HGPS cell (cell line): ENCODE results near the genes TRMT2A and HIC2.

GRCh38 chr22:19958431-19958914, 16.9 kb upstream of the TXNRD2 start:
- RRBS: no CpG with 5 or more reads among the region's 10 CpGs

GRCh38 chr22:19960655-19961987, 19.5 kb upstream of the TXNRD2 start:
- RRBS: 91% methylated on average over 4 of the region's 20 CpGs

DNA sequence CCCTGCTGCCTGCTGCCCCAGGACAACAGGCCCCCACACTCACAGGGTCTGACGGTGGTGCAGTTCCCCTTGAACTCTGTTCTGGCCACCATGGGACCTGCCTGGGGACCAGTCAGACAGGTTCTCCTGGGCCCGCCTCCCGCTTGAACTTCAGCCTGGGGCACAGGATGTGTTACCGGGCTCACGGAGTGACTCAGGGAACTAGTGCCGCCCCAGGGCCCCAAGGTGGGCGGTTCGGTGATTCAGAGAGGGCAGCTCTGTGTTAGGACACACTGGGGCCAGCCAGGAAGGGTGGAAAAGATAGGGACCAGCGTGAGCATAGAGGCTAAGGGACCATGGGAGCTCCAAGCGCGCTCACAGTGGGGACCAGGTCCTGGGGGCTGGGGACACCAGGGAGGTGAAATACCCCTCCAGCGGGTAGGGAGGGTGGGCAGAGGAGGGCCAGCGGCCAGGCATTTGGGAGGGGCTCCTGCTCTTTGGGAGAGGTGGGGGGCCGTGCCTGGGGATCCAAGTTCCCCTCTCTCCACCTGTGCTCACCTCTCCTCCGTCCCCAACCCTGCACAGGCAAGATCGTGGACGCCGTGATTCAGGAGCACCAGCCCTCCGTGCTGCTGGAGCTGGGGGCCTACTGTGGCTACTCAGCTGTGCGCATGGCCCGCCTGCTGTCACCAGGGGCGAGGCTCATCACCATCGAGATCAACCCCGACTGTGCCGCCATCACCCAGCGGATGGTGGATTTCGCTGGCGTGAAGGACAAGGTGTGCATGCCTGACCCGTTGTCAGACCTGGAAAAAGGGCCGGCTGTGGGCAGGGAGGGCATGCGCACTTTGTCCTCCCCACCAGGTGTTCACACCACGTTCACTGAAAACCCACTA, 21.6 kb upstream of the TXNRD2 start:
- RRBS: no CpG with 5 or more reads among the region's 32 CpGs

DNA sequence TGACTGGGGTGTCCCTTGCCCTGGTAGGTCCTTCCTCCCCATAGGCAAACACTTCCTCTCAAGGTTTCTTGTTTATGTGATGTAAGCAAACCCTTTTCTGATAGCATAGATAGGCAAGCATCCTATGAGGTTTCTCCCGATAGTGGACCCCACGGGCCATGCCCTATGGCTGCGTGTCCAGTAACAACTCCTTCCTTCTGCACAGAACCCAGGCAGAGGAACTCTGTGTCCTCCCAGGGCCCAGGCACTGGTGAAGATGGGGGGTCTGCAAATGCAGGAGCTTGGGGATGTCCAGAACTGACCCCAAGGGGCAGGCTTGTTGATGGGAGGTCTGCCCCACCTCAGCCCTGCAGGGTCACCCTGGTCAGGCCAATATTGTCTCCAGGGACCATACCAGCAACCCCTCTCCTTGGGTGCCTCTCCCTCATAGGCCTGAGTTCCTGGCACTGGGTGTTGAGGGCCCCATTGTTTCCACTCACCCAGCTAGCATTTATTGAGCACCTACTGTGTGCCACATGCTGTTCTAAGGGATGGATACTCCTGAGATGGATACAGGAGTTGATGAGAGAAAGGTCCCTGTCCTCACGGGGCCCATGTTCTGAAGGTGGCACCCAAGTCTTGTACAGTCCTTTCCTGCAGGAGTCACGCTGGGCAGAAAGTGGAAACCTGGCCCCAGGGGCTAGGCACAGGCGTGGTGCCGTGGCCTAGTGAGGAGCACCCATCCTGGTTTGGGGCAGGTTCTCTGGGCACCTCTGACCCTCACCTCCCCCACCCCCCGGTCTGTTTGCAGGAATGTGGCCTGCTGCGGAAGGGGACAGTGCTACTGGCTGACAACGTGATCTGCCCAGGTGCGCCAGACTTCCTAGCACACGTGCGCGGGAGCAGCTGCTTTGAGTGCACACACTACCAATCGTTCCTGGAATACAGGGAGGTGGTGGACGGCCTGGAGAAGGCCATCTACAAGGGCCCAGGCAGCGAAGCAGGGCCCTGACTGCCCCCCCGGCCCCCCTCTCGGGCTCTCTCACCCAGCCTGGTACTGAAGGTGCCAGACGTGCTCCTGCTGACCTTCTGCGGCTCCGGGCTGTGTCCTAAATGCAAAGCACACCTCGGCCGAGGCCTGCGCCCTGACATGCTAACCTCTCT, 26.5 kb upstream of the TXNRD2 start:
- RRBS: 75% methylated on average over 5 of the region's 25 CpGs

DNA sequence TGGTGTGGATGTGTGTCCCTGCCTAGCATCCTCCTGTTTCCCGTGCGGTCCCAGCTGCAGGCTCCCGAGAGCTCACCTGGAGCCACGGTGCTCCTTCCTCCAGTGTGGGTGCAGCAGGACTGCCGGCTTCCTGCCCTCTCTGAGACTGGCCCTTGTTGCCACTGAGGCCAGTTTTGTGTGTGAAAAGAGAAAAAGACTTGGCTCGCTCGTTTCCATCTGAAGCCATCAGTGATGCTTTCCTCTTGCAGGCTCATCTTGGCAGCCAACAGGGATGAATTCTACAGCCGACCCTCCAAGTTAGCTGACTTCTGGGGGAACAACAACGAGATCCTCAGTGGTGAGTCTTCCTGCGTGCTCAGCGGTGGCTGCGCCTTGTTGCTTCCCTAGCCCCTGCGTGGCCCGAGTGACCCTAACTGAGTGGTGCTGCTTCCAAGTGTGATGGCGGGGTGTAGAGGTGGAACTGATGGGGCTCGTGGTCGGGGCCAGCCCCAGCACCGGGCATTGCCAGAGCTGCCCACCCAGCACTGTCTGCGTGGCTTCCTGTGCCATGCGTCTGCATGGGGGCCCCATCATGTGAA, 22.3 kb downstream of the TANGO2 start:
- RRBS: no CpG with 5 or more reads among the region's 20 CpGs

- RRBS: no CpG with 5 or more reads among the region's 21 CpGs
Measured at GRCh38 chr22:20113129-20113854, 2.6 kb upstream of the RANBP1 start.

DNA sequence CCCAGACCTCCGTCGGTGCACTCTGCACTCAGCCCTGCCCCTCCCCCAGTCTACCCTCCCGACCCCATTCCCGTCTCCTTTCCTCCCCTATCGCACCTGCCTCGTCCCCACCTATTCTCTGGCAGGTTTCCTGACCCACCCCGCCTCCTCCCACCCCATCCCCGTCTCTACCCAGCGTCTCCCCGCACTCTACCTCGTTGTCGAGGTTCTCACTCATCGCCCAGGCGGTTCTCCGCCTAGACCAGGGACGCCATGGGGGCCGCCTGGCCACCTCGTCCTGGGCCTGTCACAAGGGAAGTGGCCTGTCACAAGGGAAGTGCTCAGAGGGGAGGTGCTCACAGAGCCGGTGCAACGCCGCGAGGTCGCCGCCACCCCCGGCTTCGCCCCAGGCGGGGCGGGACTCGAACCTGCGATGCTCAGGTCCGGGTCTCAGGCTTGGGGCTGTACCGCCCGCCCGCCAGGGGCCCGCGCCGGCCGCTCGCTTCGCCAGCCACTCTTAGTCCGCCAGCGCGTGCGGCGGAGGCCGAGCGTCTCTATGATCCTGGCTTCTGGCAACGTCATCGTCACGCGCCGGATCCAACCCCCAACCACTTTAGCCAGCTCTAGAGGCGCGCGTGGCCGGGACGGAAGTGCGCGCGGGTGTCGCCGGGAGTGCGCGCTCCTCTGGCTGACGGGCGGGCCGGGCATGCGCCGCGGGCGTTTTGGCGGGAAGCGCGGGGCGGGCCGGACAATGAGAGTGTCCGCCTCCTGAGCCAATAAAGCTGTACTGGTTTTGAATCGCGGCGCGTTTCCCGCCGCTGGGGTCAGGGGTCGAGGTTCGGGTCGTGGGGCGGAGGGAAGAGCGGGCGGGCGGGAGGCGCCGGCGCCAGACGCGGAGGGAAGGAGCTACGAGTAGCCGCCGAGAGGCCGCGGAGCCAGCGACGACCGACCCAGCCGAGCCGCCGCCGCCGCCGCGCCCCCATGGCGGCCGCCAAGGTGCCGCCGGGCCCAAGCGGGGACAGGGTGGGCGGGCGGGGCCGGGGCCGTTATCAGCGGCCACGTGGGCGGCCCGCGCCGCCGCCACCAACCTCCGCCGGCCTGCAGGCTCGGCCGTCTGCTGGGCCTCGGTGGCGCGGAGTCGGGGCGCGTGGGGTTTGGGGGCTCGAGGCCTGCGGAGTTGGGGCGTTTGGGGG, at the start of gene TRMT2A:
Gene TRMT2A (minus strand): TSS at position 537 of the 1,172 bp plus-strand sequence.
- RRBS: 1% methylated on average over 50 of the region's 139 CpGs

DNA sequence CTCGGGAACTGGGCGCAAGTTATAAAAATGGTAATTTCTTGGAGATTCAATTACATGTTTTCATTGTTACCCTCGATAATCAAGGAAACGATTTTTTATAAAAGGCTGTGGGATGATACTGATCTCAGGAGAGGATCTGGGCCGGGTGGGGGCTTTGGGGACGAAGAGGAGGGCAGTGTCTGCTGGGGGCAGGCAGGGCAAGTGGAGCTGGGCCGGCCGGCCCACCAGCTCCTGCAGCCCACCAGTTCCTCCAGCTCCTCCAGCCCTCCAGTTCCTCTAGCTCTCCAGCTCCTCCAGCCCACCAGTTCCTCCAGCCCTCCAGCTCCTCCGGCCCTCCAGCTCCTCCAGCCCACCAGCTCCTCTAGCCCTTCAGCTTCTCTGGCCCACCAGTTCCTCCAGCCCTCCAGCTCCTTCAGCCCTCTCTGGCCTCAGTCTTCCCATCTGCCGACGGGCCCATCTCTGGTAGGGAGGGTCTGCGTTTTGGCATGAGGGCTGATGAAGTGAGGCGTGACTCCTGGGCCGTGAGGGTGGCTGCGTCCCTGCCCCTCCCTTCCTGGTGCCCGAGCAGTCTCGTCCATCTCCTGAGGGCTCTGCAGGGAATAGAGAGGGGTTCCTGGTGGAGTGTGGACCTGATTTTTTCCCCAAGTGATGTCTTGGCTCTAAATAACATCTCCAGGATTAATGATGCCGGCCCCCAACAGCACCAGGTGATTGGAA, 9.2 kb upstream of the CCDC188 start:
- RRBS: 35% methylated on average over 3 of the region's 18 CpGs

- RRBS: 3% methylated on average over 11 of the region's 92 CpGs
Measured at GRCh38 chr22:20299363-20300203, 20.3 kb downstream of the DGCR6L start.

- RRBS: no CpG with 5 or more reads among the region's 13 CpGs
Measured at GRCh38 chr22:20555060-20555826, 47.8 kb downstream of the MED15 start.

DNA sequence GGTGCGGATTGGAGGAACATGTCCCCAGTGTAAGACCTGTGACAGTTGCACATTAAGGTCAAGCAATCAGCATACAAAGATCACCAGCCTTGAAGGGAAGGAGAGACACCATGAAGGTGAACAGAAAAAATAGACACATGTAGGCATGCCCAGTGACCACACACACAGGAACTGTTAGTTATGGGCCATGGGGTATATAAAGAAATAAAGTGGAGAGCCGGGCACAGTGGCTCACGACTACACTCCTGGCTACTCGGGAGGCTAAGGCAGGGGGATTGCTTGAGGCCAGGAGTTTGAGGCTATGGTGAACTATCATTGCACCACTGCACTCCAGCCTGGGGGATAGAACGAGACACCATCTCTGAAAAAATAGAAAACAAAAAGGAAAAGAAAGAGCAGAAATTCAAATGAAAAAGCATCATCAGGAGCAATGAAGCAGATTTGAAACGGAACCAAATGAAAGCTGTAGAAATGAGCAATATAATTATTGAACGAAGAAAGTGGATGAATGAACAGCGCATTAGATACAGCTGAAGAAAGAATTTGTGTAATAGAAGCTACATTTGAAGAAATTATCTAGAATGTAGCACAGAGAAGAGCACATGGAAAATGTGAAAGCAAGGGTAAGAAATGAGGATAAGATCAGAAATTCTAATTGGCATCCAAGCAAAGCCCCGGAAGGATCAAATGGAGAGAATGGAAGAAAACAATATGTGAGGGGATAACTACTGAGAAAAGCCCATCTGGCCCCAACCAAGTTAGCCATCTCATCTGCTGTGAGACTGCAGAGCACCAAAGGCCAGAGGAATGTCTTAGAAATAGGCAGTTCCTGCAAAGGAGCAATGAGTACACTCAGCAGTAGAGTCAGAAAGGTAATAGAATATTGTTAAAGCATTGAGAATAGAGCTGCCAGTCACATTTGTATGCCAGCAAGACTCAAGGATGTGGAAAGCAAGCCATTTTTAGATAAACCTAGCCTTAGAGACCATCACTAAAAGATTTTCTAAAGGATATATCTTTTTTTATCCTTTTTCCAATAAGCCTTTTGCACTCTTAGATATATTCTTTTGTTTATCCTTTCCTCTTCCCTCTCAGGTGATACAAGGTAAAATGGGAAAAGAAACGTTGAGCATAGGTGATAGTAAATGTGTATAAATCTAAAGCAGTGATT, 51.8 kb downstream of the MED15 start:
- RRBS: no CpG with 5 or more reads among the region's 10 CpGs

GRCh38 chr22:20574984-20575614, 67.7 kb downstream of the MED15 start:
- RRBS: no CpG with 5 or more reads among the region's 20 CpGs

DNA sequence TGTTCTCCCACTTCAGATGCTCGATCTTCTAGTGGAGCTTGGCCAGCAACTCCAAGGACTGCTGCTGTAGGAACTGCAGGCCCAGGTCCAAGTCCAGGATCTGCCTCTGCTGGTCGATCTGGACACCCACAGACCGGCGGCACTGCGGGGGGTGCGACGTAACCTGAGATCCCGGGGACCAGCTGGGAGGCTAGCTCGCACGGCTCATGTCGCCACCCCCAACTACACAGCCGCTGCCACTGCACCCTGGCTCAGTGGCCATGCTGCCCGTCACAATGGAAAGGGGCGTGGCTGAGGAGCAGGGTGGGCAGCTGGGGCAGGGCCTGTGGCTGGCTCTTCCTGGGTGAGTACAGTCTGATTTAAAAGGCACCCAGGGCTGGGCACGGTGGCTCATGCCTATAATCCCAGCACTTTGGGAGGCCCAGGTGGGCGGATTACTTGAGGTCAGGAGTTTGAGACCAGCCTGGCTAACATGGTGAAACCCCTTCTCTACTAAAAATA, 84.6 kb downstream of the MED15 start:
- RRBS: 80% methylated on average over 4 of the region's 16 CpGs

DNA sequence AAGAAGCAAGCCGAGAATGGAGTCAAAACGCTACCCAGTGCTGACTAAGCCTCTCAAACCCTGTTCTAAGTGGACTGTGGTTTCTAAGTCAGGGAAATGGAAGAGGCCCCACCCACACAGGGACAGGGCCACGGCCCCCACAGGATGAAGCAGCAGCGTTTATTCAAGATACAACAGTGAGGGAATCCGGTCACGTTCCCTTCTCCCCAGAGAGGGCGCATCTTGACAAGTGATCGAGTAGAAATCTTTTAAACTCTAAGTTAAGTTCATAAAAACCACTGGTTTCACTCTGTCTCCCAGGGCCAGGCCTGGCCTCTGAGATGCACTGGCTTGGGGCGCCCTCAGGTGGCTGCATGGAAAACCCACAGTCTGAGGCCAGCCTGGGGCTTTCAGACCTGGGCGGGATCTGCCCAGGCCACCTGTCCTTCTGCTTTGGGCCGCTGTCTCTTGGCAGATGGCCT, 76.5 kb upstream of the SERPIND1 start:
- RRBS: no CpG with 5 or more reads among the region's 11 CpGs

DNA sequence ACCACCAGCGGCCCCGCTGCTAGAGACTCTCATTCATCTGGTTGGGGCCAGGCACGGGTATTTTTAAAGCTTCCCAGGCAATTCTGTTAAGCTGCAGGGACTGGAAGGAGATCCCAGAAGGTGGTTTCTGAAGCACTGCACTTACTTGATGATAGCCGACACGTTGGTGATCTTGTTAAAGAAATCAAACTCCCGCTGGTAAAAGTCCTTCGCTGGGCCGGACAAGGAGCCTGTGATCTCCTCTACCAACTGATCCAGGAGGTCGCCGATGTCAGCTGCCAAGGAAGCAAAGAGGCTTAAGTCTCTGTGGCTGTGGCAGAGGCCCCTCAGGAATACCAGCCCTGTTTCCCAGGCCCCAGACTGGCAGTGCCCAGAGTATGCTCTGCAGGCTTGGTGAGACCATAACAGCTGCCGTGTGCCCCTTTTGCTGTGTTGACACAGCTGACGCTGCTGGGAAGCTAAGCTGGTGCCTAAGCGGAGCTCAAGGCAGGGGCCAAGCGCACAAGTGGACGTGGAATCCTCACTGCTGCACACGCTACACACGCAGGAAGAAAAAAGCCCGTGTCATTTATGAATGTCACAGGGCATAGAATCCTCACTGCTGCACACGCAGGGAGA, 55.3 kb upstream of the SERPIND1 start:
- RRBS: no CpG with 5 or more reads among the region's 19 CpGs

- RRBS: no CpG with 5 or more reads among the region's 11 CpGs
Measured at GRCh38 chr22:20933567-20934247, 16.5 kb downstream of the CRKL start.

DNA sequence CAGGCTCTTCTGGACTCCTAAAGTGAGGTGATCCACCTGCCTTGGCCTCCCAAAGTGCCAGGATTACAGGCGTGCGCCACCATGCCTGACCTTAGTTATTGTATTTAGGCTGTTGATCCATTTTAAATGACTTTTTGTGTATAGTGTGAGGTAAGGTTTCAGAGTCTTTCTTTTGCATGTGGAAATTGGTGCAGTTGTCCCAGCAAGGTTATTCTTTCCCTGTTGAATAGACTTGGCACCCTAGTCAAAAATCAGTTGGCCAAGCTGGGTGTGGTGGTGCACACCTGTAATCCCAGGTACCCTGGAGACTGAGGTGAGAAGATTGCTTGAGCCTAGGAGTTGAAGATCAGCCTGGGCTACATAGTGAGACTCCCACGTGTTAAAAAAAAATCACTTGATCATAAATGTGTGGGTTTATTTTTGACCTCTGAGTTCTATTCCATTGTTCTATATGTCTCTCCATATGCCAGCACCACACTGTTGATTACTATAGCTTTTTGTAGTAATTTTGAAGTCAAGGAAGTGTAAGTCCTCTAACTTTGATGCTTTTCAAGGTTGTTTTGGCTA, 23.5 kb upstream of the AIFM3 start:
- RRBS: no CpG with 5 or more reads among the region's 3 CpGs

DNA sequence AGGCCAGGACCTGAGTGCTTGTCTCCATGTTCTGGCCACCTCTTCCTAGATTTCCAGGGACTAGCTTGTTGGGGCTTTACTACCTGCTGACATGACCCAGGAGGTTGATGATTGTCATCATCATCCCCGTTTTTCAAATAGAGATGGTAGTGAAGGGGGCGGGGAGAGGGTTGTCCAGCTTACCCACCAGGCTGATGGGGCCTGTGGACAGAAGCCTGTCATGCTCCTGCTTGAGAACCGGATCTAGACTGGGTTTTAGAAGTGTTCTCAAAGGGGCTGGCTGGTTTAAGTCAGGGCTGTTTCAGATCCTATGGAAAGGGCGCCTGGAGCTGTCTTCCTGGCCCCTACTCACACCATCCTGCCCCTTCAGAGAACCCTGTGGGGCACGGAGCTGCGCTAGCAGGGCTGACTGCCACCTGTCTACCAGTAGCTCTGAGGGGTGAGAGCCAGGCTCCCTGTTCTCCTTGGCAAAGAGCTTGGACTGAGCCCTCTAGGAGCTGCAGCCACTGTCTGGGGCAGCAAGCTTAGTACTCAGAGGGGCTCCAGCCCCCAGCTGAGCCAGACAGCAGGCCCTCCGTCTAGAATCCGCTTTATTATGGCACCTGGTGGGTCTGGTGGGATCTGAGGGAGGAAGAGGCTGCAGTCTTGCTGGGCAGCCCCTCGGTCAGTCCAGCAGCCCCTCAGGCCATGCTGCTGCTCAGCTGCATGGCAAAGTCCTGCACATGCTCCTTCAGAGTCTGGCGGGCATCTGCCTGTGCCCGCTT, 2.5 kb downstream of the THAP7 start:
- RRBS: no CpG with 5 or more reads among the region's 11 CpGs

GRCh38 chr22:21417013-21417294, 217 bp upstream of the HIC2 start:
- RRBS: no CpG with 5 or more reads among the region's 29 CpGs

DNA sequence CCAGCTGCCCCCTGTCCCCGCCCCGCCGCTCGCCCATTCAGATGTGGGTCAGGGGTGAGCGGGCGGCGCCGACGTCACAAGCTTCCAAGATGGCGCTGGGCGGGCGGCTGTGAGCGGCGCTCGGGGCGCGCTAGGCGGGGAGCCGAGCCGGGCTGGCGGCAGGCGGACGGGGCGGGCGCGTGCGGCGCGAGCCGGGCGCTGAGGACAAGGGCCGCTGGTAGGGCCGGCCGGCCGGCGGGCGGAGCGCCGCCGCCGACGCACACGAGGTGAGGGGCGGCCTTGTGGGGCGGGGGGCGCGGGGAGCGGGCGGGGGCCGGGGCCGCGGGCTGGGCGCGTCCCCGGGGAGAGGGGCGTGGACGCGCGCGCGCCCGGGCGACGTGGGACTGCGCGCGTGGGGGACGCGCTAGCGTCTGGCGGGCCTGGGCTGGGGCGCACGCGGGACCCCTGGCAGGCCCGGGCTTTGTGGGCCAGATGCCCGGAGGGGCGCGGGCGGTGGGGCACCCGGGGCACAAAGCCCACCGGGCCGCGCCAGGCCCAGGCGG, at the start of gene HIC2:
Gene HIC2 (plus strand): TSS at position 77 of the 542 bp plus-strand sequence.
- RRBS: no CpG with 5 or more reads among the region's 84 CpGs